ENCODE data around the gene TLCD1.

- RRBS: no CpG with 5 or more reads among the region's 7 CpGs
These were observed 6.4 kb downstream of the SDF2 start for GRCh38 chr17:28655259-28655730.

DNA sequence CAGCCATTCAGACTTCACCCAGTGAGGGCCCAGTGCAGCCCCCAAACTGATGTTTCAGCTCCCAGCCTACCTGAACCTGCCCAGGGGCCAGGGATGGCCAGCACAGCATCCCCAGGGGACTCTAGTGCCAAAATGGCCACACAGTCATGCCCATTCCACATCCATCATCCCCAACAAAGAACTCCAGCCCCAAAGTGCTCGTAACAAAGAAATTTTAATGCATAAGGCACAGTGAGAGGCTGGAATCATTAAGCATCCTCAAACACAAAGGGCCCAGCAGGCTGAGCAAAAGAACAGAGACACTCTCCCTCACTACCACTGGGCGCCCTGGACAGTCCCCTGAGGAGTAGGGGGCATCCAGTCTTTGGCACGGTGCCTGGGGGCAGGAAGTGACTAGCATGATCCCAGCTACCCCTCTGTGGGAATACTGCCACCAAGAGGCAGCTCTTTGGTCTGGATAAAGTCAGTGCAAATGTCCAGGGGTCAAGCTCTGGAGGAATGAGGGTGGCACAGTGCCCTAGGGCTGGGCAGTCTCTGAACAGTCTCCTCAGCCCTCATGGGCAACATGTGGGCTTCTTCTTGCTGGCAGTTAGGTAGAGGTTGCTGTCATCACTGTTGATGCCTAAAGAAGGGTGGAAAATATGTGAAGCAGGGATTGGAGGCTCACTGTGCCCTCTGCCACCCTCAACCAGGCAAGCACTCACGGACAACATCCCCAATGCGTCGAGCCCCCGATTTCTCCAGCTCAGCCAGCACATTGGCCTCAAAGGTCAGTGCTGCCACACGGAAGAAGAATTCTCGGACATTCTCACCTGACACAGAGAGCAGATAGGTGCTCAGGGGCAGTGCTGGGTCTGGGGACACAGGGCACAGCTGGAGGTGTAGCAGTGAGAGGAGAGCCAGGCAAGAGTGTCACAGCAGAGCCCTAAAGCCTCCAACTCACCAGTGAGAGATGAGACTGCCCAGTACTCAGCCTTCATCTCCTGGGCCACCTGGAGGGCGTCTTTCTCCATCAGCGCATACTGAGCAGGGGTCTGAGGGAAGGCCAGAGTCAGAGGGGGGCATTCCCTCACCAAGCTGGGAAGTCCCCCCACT is 2.7 kb upstream of the PROCA1 start:
- RRBS: no CpG with 5 or more reads among the region's 11 CpGs

DNA sequence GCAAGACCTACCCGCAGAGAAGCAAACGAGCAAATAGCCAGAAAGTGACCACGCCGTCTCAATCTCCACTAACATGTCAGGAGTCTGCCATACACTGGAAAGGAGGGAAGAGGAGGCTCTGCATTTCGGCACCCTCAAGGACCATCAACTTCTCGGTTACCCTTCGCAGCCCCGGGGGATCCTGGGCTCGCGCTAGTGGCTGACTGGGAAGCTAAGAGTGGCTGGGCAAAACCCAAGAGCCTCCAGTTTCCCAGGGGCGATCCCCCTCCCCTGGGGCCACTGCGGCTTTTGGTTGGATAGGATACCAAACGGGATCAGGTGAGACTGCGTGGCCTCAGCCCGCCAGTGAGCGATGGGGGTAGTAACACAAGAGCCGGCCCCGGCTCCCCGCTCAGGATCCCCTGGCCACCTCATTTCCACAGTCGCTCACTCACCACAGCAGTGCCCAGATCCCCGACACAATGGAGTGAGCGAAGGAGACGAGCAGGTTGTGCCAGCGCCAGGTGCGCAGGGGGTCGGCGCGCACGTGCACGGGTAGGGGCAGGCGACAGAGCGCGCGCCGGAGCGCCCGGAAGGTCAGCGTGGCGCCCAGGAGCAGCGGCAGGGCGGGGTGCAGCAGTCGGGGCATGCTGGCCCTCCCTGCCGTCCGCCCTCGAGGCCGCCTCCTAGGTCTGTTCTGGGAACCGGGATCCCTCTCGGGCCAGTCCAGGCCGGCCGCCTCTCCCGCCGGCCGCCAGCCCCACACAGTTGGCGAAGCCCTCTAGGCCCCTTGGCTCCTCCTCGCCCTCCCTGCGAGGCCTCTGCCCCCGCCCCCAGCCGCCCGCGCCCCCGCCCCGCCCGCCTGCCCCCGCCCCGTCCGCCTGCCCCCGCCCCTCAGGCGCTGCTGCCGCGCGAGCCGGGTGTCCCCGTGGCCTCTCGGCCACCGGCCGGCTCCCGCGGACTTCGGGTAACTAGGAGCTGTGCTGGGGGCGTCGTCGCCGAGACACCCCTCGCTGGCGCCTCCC is at the start of gene TLCD1:
Gene TLCD1, minus strand, starts transcription at position 764 of the 1,004 bp plus-strand sequence.
- RRBS: no CpG with 5 or more reads among the region's 85 CpGs

- RRBS: no CpG with 5 or more reads among the region's 13 CpGs
These were observed 17.7 kb downstream of the FLOT2 start for GRCh38 chr17:28879453-28880550.

DNA sequence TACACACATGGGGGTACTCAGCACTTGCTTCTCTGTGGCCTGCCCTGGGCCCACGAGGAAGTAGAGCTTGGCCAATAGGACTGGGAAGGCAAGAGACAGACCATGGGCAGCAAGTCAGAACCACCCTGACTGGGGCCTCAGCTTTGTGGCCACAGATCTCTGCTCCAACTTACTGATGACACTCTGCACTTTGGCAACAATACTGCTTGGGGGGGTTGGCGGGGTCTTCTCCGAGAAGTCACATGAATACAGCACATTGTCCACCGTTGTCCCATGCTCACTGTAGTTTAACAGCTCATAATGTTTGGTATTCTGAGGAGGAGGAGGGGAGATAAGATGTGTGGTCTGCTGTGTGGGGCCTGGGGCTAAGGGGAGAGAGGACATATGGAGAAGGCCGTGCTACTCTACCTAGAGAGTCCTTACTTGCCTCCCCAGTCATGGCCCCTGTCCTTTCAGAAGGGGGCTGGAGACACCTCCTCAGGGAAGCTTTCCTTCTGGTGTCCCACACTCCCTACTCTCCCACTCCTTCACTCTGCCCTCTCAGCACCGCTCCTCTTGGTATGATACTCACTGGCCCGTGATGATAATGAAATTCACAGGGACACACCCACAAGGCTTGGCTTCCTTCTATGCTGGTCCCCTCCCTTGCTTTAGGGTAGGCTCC is 3.9 kb upstream of the DHRS13 start:
- RRBS: no CpG with 5 or more reads among the region's 7 CpGs

DNA sequence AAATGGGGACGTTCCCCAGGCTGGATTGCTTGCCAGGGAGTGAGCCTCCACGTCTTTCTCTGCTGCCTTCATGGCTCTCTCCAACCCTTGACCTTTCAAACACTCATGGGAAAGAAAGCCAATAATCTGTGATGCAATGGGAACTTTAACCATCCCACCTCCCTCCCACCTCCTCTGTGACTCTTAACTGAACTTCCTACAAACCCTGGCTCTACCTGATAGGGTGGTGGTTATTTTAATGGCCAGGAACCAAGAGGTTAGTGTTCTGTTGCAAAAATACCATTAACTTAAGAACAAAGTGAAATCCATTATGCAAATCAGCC is 2.8 kb downstream of the PIPOX start:
- RRBS: no CpG with 5 or more reads among the region's 2 CpGs

- RRBS: no CpG with 5 or more reads among the region's 9 CpGs
These were observed 47.0 kb downstream of the MYO18A start for GRCh38 chr17:29132963-29133927.

- RRBS: no CpG with 5 or more reads among the region's 4 CpGs
These were observed 28.8 kb downstream of the MYO18A start for GRCh38 chr17:29151281-29151873.

DNA sequence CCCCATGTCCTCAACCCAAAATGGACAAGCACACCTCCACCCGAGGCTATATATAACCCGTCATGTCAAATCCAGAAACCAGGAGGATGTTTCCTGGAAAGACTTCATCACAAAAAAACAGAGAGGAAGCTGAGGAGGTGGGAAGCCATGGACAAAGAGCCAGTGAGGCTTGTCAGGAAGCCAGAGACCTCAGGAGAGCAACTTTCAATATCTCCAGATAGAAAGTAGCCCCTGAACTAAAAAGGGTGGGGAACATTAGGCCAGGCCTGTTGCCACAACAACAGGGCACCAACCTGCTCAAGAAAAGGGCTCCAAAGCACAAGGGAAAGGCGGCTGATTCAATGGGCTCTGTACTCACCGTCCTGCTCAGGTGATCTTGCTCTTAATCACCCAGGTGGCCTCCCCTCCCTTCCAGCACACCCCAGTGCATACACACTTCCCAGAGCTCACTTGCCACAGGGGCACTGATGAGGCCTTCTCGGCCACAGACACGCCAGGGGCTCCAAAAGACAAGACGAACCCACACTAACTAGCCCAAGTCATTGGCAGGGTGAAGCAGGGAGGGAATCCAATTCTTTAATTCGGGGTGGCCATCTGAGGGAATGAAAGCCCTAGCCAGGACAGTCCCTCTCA is 1.6 kb downstream of the MYO18A start:
- RRBS: no CpG with 5 or more reads among the region's 8 CpGs

GRCh38 chr17:29289939-29290289 is 4.0 kb downstream of the NUFIP2 start:
- RRBS: no CpG with 5 or more reads among the region's 8 CpGs

DNA sequence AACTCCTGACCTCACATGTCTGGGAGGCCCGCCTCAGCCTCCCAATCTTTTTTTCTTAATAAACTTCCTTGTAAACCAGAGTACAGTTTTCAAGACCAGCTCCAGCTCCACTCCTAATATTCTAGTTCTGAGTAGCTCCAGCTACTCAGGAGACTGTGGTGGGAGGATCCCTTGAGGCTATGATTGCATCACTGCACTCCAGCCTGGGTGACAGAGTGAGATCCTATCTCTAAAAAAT is 42.5 kb upstream of the TAOK1 start:
- RRBS: no CpG with 5 or more reads among the region's 1 CpG

GRCh38 chr17:29390043-29390286 is 198 bp upstream of the TAOK1 start:
- RRBS: 1% methylated on average over 17 of the region's 22 CpGs

DNA sequence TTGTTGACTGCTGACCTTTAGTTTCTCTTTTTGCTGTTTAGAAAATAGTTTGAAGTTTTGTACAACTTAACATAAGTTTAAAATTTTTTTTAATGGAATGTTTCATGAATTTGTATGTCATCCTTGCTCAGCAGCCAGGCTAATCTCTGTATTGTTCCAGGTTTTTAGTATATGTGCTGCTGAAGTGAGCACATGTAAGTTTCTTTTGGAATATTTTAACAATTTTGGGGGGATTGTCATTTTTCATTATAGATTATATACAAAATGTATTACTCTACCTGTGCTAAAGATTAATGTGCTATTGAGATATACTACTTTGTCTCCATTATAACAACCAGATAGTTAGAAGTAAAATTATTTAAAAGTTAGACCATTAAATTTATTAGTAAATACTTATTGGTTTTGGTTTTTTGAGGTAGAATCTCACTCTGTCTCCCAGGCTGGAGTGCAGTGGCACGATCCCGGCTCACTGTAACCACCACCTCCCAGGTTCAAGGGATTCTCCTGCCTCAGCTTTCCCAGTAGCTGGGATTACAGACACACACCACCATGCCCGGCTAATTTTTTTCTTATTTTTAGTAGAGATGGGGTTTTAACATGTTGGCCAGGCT is 34.6 kb downstream of the TAOK1 start:
- RRBS: no CpG with 5 or more reads among the region's 3 CpGs

- RRBS: no CpG with 5 or more reads among the region's 2 CpGs
These were observed 77.3 kb downstream of the ABHD15 start for GRCh38 chr17:29489488-29489918.

DNA sequence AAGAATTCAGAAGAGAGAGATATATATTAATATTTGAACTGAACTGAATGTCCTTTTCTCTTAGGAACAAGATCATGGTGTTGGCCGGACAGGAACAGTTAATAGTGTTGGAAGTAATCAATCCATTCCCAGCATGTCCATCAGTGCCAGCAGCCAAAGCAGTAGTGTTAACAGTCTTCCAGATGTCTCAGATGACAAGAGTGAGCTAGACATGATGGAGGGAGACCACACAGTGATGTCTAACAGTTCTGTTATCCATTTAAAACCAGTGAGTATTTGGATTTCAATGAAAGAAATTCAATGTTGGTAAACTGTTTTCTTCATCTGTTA is 68.6 kb downstream of the ABHD15 start:
- RRBS: no CpG with 5 or more reads among the region's 1 CpG

- RRBS: 4% methylated on average over 39 of the region's 45 CpGs
These were observed 355 bp downstream of the ABHD15 start for GRCh38 chr17:29566465-29566899.

DNA sequence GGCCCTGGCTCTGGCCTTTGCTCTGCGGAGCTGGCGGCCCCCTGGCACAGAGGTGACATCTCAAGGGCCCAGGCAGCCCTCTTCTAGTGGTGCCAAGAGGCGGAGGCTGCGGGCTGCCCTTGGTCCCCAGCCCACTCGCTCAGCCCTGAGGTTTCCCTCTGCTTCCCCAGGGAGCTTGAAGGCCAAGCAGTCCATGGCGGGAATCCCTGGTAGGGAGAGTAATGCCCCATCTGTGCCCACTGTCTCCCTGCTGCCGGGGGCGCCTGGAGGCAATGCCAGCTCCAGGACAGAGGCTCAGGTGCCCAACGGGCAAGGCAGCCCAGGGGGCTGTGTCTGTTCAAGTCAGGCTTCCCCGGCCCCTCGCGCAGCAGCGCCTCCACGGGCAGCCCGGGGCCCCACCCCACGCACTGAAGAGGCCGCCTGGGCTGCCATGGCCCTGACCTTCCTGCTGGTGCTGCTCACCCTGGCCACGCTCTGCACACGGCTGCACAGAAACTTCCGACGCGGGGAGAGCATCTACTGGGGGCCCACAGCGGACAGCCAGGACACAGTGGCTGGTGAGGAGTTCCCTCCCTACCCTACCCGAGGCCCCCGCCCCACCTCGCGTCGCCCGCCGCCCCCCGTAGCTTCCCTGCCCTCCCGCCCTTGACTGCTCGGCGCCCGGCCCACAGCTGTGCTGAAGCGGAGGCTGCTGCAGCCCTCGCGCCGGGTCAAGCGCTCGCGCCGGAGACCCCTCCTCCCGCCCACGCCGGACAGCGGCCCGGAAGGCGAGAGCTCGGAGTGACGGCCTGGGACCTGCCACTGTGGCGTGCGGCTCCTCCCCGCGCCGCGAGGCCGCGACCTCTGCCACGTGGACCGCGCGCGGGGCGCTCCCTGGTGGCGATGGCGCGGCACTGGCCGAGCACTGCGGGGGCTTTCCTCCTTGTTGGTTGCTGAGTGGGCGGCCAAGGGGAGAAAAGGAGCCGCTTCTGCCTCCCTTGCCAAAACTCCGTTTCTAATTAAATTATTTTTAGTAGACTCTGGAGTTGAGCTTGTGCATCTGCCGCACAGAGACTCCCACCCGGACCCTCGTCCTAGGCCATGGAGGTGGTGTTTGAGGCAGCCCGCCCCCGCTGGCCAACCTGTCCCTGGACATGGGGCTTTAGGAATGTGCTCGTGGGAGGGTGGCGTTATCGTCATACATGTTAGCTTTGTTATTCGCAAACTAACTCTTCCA is 4.0 kb downstream of the TP53I13 start:
- RRBS: 21% methylated on average over 13 of the region's 82 CpGs

- RRBS: no CpG with 5 or more reads among the region's 53 CpGs
These were observed 1.6 kb upstream of the ANKRD13B start for GRCh38 chr17:29590933-29592039.

DNA sequence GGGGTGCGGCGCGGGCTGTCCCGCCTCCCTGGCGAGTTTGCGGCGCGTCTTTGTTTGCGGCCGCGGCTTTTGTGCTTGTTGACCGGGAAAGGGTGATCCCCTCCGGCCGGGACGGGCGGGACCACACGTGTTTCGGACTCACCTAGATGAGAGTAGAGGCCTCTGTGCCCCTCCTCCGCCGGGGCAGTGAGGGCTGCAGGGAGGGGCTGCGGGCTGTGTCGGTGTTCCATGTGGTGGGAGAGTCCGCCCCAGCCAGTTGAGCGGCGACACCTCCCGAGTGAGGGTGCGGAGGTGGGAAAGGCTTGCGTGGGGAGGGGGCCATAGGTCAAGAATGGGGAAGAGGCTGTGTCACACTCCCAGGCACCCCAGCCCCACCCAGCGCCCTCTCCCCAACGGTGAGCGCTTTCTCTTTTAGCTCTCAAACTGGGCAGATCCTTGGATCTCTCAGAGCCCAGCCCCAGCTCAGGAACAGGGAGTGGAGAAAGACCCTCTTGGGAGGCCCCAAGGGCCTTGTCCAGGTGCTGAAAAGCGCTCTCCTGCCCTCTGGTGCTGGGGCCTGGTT is 949 bp downstream of the ANKRD13B start:
- RRBS: 2% methylated on average over 7 of the region's 32 CpGs

DNA sequence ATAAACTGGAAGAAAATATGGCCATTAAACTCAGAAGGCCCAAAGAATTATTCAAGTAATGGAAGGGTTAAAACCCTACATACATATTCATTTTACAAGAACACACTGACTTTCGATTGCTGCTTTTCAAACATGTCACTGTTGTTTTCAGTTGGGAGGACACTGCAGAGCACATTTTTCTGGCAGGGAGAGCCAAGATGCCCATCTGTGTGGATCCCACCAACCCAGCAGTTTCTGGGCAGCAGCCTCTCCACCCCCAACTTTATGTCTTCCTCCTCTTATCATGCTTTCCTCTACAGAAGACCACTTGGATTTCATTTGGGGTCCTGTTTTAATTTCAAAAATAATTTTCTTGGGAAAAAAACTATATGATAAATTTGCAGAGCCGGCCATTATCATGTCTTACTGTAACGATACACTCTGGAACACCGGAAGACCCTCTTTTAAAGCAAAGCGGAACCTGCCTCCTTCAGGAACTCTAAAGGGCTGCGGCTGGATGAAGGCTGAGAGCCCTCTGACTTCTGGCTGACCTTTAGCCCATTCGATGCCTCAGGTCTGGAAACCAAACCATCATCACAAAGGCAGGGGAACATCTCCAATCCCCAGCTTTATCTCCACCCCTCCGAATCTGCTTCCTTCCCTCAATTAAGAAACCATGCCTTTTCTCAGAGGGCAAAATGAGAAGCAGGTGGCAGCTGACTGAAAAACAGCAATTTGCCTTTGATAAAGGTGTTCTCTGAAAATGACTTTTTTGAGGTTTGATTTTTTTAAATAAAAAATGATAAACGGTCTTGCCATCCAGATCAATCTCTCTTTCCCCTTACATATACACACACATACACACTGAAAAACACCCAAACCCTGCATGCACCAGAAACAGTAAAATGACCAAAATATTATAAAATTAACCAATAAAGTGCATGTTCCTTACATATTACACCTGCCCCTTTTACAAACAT is 7.4 kb upstream of the CORO6 start:
- RRBS: no CpG with 5 or more reads among the region's 9 CpGs